Bronchus (tissue), 1 donor: Measurements from ENCODE around the genes MGLL, RAB7A and ACAD9.

DNA sequence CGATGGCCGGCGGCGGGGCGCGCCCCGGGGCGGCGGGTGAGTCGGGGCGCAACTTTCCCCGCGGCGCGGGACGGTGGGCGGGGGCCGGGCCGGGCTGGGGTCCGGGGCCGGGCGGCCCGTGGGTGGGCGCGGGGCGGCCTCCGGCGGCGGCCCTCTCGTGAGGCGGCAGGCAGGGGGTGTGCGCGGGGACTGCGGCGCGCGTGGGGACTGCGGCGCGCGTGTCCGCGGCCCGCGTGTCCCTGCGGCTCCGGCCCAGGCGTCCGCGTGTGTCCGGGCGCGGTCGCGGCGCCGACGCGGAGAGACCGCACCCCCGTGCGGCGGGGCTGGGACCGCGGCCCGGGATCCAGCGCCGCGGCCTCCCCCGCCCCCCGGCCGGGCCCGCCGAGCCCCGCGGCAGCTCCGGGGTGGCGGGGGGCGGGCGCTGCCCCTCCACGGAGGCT is 357 bp downstream of the PLXNA1 start:
- PRO-cap, result no peak

DNA sequence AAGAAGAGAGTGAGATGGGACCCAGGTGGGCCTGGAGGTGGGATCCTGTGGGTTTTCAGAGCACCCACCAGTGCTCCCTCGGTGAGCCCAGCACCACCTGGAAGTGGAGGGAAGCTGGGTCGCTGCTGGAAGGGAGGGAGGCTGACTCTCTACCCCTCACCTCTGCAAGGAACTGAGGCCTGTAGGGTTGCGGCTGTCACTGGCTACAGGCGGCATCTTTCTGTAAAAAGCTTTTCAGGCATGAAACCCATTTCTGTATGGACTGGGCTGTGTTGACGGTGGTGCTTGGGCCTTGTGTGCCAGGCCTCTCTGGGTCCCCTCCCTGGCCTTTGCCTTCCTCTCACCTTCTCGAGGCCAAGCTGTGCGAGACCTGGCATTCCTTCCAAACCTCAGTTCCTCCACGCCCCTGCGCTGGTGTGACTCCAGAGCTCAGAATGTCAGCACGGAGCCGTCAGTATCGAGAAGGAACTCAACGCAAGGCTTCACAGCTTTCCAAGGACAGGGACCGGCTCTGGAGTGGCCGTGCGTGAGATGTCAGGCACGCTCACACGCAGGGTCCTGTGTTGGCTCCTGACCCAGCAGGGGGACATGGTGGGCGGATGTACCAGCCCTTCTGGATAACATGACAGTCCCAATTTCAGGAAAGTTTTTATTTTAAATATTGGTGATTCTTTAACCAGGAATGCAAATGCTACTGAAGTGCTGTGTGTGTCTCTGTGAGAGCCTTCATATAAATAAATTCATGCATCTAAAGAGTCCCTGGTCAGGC is 16.7 kb downstream of the ABTB1 start:
- PRO-cap, result no peak

- PRO-cap, result unidirectional peak, plus-strand start at chr3:127697652; unidirectional peak, plus-strand start at chr3:127697707
Measured at GRCh38 chr3:127696858-127697867, 24.4 kb downstream of the ABTB1 start.

- PRO-cap, result no peak
Measured at GRCh38 chr3:127799355-127799710, 23.0 kb downstream of the MGLL start.

GRCh38 chr3:127822094-127823294 is at the start of gene MGLL:
MGLL (minus strand) TSS chr3:127822515.
- PRO-cap, result bidirectional peak, plus-strand start at chr3:127822393, minus-strand start at chr3:127822395; bidirectional peak, plus-strand start at chr3:127822673, minus-strand start at chr3:127822521; bidirectional peak, plus-strand start at chr3:127823219, minus-strand start at chr3:127823185

- PRO-cap, result no peak
Measured at GRCh38 chr3:128052803-128053091, 510 bp downstream of the SEC61A1 start.

DNA sequence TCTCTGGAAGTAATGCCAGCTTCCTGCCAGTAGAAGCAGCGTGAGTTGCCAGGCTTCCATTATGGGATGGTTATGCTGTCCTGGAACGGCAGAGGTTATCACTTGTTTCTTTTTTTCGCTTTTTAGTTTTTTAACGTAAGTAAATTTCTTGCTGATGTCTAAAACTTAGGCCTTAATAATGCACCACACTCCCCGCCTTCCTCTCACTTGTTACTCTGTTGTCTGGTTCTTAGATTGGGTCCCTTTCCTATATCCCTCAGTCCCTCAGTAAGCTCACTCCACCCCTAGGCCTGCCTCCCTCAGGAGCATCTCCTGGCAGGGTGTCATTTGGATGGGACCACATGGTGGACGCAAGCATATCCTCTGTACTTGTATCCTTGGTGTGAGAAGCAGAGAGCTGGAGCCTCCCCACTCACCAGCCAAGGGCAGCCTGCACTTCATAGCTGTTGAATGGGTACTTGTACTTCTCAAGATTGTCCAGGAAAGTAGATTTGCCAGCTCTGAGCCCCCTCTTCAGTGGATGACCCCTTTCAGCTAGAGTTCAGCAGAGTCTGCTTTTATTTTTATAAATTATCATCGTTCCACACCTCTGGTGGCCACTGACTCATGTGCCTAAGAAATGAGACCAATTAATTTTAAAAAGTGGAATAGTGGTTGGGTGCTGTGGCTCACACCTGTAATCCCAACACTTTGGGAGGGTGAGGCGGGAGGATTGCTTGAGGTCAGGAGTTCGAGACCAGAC is 11.6 kb downstream of the SEC61A1 start:
- PRO-cap, result no peak

DNA sequence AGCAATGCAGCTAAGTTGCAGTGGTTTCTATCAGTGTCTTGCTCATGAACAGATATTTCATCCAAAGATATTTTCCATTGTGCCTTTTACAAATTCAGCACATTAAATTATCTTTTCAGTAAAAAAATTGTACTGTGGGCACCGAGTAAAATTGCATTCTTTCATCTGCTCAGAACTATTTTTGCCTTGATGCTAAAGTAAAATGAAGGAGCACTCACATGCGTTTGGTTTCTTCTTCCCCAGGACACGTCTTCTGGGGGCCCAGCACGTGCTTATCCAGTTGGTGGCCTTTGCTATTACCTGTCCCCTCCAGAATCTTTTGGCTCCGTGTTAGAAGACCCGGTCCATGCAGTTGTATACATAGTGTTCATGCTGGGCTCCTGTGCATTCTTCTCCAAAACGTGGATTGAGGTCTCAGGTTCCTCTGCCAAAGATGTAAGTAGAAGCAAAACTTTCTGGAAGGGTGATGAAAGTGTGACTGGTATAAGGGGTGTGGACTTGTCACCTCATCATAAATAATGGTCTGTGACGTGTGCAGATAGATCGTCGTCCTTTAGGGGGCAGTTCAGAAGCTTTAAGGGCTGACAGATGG is 15.0 kb downstream of the SEC61A1 start:
- PRO-cap, result no peak

- PRO-cap, result no peak
Measured at GRCh38 chr3:128179011-128179439, 25.7 kb downstream of the EEFSEC start.

GRCh38 chr3:128308528-128309381 is 155.5 kb downstream of the EEFSEC start:
- PRO-cap, result no peak

GRCh38 chr3:128503044-128503620 is 10.1 kb upstream of the GATA2 start:
- PRO-cap, result no peak

- PRO-cap, result no peak
Measured at GRCh38 chr3:128592078-128592574, 58.5 kb downstream of the RPN1 start.

DNA sequence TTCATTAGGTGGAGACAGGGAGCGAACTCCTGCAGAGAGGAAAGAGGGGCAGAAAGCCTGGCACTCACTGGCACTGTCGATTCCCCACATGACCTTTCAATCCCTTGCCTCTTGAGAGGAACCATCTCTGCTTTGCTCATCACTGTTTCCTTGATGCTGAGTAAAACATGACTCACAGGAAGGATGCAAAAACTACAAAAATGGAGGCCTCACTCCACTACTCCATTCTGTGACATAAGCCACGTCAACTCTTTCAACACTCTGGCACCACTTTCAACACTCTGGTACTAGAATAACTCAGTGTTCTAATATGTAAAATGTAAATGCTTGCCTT is 31.1 kb downstream of the RPN1 start:
- PRO-cap, result no peak

DNA sequence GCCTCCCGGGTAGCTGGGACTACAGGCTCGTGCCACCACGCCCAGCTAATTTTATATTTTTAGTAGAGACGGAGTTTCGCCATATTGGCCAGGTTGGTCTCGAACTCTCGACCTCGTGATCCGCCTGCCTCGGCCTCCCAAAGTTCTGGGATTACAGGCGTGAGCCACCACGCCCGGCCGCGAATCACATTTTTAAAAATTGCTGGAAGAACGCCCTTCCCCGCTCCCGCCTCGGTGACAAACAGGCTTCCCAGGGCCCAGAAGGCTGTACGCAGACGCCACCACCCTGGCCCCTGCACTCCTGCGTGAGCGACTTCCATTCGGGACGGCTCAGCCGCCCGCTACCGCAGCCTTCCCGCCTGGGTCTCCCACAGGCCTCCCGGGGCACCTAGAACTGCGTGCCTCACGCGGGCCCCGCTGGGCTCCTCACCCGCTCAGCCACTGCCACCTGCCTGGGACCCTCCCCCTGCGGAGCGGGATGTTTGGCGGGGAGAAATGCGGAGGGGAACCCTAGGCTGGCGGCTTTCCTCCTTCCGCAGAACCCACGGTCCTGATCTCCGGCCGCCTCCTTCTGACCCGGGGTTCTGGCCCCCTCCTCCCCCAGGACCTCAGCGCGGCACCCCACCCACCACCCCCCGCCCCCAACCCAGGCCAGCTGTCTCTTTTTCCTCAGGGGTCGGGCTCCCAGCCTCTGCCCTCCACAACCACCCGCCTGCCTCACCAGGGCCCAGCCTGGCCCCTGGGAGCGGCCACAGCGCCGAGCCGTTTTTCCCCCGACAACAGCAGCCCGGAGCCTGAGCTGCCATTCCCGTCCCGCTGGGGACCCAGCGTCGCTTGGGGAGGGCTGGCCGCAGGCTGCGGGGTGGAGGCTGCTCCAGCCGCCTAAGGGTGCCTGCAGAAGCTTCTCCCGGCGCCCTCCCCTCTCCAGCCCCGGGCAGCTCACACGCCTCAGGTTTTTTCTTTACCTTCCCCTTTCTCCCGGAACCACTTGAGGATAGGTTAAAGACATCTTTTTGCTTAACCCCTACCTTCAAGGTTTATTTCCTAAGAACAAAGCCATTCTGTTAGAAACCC is 27.6 kb upstream of the RAB7A start:
- PRO-cap, result unidirectional peak, plus-strand start at position 319 of the sequence; bidirectional peak, plus-strand start at position 538 of the sequence, minus-strand start at position 573 of the sequence; unidirectional peak, minus-strand start at position 836 of the sequence; unidirectional peak, minus-strand start at position 924 of the sequence

GRCh38 chr3:128725886-128726542 is at the start of gene RAB7A:
RAB7A (plus strand) TSS chr3:128726183.
- PRO-cap, result bidirectional peak, plus-strand start at chr3:128726195, minus-strand start at chr3:128725989

DNA sequence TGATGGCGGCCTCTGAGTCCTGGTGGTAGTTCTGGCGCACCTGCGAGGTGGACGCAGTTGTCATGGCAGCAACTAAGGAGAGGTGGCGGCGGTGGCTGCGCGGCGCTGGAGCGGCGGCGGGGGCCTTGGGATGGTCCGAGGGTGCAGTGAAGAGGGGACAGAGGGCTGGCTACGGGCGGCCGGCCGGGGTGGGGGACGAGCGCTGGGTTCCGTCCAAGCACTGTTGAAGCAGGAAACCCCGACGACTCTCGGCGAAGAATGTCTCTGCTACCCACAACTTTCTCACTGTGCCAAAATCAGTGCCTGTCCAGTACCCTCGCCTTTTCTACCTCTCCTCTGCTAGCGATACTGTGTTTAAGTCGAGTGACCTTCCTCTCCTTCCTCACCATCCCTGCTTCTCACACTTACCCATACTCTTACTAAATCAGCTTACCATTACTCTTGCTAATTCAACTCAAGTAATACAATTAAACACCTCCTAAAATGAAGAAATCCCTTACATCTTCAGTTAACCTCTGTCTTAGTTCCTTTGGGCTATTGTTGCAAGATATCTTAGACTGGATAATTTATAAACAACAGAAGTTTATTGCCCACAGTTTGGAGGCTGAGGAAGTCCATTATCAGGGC is 39.1 kb downstream of the RAB7A start:
- PRO-cap, result no peak

GRCh38 chr3:128806128-128806883 is 73.1 kb upstream of the ACAD9 start:
- PRO-cap, result no peak

GRCh38 chr3:128879319-128880441 is at the start of gene ACAD9:
ACAD9 (plus strand) TSS chr3:128879620.
- PRO-cap, result bidirectional peak, plus-strand start at chr3:128879649, minus-strand start at chr3:128879419

DNA sequence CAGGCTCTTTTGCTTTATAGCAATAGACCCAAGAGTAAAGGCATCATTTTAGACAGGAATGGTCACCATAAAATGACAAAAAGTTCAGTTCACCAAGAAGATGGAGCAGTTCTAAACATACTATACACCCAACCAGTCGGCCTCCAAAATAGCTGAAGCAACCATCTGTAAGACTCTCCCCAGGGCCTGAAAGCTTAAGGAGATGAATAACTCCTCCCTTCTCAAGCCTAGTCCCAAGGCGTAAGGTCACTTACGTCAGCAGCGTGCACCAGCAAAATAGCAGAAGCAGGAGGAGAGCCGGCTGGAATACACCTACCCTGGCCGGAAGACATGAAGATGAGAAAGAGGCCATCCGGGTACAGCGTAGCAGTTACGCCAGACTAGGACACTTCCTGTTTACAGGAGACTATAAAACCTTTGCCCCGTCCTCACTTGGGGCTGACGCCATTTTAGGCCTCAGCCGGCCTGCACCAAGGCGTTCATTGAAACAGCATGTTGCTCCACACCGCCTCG is 2.6 kb downstream of the CFAP92 start:
- PRO-cap, result no peak

GRCh38 chr3:129005424-129005911 is 4.4 kb downstream of the EFCC1 start:
- PRO-cap, result no peak